B cell (primary cell): ENCODE measurements around a stretch of chr1.

DNA sequence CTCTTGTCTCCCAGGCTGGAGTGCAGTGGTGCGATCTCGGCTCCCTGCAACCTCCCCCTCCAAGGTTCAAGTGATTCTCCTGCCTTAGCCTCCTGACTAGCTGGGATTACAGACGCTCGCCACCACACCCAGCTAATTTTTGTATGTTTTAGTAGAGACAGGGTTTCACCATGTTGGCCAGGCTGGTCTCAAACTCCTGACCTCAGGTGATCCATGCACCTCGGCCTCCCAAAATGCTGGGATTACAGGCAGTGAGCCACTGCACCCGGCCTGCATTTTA lies 67.7 kb upstream of the DR1 start:
- PRO-cap: no peak
- CAGE, long polyA plus RNA: no peak

DNA sequence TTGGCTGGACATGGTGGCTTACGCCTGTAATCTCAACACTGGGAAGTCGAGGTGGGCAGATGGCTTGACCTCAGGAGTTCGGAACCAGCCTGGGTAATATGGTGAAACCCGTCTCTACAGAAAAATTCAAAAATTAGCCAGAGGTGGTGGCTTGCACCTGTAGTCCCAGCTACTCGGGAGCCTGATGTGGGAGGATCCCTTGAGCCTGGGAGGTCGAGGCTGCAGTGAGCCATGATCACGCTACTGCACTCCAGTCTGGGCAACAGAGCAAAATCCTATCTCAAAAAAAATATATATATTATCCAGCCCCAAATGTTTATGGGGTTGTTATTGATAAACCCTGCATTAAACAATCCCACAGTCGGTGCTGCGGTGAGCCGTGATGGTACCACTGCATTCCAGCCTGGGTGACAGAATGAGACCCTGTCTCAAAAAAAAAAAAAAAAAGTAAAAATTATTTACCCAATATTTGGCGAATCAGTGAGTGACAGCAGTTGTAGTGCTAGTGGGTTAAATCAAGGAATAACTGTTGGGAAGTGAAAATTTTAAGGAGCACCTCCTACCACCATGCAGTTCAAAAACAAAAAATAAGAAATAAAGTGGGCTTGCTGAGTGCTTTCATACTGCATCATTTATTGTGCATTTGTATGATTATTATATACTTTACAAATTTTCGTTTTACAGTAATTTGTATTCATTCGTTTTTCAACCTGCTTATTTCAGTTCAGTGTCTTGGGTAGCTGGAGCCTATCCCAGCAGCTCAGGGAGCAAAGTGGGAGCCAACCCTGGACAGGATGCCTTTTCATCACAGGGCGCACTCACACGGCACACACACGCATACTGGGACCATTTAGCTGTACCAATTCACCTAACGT lies 21.2 kb downstream of the DR1 start:
- PRO-cap: no peak
- CAGE, long polyA plus RNA: no peak

GRCh38 chr1:93591616-93592869 lies 89.6 kb downstream of the BCAR3 start:
- PRO-cap: unidirectional peak, plus-strand start at chr1:93591964
- CAGE, long polyA plus RNA: no peak

DNA sequence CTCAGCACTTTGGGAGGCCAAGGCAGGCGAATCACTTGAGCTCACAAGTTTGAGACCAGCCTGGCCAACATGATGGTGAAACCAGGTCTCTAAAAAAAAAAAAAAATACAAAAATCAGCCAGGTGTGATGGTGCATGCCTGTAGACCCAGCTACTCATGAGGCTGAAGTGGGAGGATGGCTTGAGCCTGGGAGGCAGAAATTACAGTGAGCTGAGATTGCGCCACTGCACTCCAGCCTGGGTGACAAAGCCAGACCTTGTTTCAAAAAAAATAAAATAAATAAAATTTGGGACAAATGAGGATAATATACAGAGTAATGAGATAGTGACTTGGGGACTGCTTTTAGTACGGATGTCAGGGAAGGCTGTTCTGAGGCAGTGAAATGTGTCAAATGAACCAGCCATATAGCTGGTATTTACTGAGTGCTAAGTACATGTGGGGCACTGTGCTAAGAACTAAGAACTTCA lies 51.2 kb downstream of the BCAR3 start:
- PRO-cap: no peak
- CAGE, long polyA plus RNA: no peak

GRCh38 chr1:93847722-93848590 lies 31.1 kb downstream of the DNTTIP2 start:
- PRO-cap: unidirectional peak, minus-strand start at chr1:93847939; unidirectional peak, minus-strand start at chr1:93848025
- CAGE, long polyA plus RNA: no peak

- PRO-cap: no peak
- CAGE, long polyA plus RNA: no peak
Observed at GRCh38 chr1:93875569-93875866, 3.5 kb downstream of the DNTTIP2 start.

GRCh38 chr1:93878440-93878833 lies 569 bp downstream of the DNTTIP2 start:
- PRO-cap: bidirectional peak, plus-strand start at chr1:93878600, minus-strand start at chr1:93878604
- CAGE, long polyA plus RNA: no peak

- PRO-cap: no peak
- CAGE, long polyA plus RNA: no peak
Observed at GRCh38 chr1:93907614-93908108, 1.6 kb downstream of the GCLM start.

- PRO-cap: no peak
- CAGE, long polyA plus RNA: no peak
Observed at GRCh38 chr1:94061459-94061762, 59.5 kb downstream of the ABCA4 start.

DNA sequence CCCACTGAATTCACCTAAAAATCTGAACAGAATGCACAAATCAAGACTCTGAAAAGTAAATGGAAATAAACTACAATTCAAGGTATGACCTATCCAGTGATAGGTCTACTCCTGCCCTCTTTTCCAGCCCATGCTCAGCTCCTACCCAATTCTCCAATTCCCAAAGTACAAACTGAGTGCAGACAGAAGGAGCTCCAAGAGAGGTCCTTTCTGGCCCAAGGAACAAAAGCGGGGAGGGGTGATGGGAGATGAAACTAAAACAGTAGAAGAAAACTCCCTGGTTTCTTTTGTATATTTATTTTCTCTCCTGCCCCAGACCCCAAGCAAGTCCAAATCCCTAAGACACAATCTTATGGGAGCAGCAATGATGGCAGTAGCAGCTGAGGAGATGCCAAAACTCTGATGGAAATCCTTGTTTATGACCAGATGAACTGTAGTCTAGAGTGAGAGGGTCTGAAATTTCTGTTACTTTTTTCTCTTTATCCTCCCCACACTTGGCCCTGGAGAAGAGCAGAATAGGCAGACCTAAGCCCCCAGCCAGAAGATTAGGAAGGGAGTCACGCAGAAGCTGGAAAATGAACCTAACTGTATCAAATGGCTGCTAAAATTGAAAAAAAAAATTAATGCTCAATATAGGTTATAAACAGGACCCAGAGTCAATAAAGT lies 45.0 kb downstream of the ARHGAP29 start:
- PRO-cap: no peak
- CAGE, long polyA plus RNA: no peak

DNA sequence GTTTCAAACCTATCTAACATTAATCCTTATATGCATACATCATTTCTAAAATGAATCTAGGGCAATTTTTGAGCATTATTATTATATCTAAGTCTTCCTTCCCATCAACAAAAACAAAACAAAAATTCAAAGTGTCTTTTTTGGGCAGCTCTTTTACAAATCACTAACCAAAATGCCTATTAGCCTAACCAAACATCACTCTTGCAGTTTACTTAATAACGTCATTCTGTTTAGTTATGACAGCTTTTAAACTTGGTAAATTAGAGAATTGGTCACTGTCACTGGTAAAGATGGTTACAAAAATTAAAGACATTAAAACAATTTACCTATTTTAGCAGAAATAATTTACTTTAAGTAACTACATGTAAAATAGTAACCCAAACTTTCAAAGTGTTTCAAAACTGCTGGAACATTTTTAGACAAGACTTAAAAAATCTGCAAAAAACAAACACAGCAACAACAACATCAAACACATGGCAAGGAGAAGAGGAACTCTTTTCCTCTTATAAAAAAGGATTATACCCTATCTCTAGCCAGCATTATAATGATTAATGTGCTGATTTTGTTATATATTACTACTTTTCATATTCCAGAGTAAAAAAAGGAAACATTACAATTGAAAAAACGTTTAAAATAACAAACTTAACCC lies 2.7 kb downstream of the ARHGAP29 start:
- PRO-cap: no peak
- CAGE, long polyA plus RNA: no peak

GRCh38 chr1:94384615-94385276 lies 33.4 kb upstream of the ABCD3 start:
- PRO-cap: no peak
- CAGE, long polyA plus RNA: no peak

GRCh38 chr1:94676784-94677080 lies 135.2 kb upstream of the F3 start:
- PRO-cap: no peak
- CAGE, long polyA plus RNA: no peak

GRCh38 chr1:94689741-94690696 lies 130.1 kb upstream of the SLC44A3 start:
- PRO-cap: no peak
- CAGE, long polyA plus RNA: no peak

- PRO-cap: no peak
- CAGE, long polyA plus RNA: no peak
Observed at GRCh38 chr1:94753291-94753994, 66.7 kb upstream of the SLC44A3 start.

- PRO-cap: no peak
- CAGE, long polyA plus RNA: no peak
Observed at GRCh38 chr1:94821632-94822308, 1.6 kb downstream of the SLC44A3 start.

- PRO-cap: no peak
- CAGE, long polyA plus RNA: no peak
Observed at GRCh38 chr1:94895530-94896119, 31.3 kb downstream of the CNN3 start.

GRCh38 chr1:94926142-94926791 lies 643 bp downstream of the CNN3 start:
- PRO-cap: no peak
- CAGE, long polyA plus RNA: no peak

DNA sequence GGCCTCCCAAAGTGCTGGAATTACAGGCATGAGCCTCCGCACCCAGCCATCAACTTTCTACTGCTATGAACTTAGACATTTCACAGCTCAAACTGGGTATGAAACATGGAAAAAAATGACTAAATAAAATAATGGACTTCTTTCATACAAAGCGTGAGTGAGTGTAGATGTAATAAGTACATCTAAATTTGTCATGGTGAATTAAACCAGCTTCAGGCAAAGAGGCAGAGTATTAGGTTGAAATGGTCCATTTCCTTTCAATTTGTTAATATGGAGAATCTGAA lies 49.4 kb downstream of the ALG14 start:
- PRO-cap: no peak
- CAGE, long polyA plus RNA: no peak

- PRO-cap: no peak
- CAGE, long polyA plus RNA: no peak
Observed at GRCh38 chr1:95043201-95043701, 29.5 kb downstream of the ALG14 start.